Mesangial cell (primary cell): ENCODE measurements around the genes TEX43 and CTXN3.

DNA sequence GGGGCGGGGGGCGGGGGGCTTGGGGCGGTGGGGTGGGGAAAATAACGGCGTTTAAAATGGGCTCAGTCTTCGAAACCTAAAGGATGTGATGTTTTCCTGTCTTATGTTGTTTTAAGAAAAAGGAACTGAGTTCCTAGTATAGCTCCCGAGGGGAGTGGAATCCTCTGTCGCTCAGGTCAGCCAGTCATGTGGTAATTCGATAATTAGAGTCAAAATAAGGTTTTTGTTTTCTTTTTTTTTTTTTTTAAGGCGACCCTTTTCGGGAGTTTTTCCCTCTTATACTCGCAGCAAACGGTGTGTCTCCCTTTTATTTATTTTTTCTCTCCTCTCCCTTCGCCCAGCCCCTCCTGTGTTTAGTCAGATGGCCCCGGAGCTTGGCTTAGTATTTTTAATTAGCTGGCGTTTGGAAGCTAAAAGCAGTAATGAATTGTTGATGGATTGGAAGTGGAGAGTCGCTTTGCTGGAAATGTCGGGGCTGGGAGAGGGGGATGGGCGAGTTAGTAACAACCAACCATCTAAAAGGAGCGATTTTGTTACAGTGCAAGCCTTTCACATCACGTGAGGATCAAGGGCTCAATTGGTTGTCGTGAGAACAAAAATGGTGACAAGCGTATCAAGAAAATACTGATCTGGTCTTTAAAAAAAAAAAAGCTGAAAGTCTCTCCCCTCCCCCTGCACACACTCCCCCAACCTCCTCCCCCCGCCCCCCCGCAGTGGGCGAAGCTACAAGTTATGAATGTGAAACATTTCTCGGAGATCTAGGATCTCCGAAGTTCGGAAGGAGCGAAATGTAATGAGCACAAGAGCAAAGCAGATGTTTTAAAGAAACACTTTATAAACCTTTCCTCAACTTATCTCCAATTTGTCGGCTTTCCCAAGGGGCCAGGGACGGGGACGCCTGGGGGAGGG is 753 bp upstream of the ZNF608 start:
- RAMPAGE, long total RNA = no peak

DNA sequence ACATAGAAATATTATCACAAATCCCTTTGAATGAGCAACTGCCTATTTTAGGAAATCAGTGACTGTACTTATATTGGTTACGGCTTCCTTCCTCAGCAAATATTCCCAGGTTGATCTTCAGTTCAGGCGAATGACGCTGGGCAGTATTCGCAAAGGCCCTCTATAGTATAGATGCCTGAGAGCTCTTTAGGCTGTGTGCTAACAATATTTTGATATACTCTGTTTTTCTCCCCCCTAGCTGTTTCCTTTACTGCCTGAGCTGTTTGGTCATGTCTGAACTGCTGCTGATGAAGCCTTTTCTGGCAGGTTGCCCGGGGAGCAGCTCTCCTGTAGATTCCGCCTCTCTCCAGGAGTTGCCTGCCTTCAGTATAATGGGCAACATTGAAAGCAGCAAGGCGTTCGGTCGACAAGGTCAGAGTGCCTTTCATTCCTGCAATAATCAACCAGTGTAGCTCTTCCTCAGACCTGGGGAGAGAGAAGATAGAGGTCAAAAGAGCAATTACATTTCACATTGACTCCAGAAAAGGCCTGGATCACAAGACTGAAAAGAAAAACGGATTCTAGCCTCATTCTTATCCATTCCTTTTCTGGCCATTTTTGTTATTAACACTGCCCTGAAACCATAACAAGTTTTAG is 60.0 kb upstream of the ZNF608 start:
- RAMPAGE, long total RNA = no peak

- RAMPAGE, long total RNA = no peak
Measured at GRCh38 chr5:125575914-125576749, 829.7 kb upstream of the ZNF608 start.

DNA sequence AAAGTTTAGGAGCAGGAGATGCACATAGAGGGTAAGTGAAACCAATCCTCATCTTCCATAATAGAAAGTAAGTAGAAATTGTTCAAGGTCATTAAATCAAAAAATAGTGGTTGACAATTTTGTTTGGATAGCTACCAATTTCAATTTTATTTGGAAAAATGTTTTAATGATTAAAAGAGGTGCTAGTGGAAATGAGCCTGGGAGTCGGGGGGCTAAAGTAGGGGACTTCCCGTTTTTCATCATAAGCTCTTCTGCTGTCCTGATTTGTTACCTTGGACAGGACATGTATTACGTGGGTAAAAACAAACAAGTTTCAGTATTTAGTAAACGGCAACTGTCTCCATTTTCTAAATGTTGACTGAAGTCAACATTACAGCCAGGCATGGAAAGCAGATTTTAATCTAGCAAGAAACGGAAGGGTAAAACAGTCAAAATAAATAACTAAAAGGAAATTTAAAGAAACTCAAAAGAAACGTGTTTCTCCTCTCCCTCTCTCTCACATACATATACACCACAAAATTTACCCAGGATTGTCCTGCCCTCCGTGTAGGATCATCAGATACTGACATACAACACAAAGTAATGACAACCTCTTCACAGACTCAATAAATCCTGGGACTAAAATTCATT is 212.2 kb upstream of the GRAMD2B start:
- RAMPAGE, long total RNA = no peak

DNA sequence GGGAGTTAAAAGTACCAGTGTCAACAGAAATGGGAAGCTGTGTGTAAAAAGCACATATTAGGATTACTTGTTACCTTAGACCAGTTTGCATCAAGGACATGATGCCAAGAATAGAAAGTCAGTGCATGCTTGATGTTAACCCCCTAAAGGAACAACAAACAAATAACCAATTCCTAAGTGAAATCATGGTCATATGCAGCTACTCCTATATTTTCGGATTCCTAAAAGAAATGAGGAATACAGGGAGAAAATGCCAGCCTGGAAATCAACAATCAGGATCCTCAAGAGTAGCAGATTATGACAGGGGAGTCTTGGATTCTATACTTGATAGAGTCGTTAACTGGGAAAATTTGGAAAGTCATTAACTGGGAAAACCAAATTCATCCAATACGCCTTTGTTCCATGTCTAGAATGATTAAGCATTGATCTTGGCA is 18.9 kb upstream of the GRAMD2B start:
- RAMPAGE, long total RNA = no peak

- RAMPAGE, long total RNA = no peak
Measured at GRCh38 chr5:126436492-126437011, 13.3 kb downstream of the GRAMD2B start.

DNA sequence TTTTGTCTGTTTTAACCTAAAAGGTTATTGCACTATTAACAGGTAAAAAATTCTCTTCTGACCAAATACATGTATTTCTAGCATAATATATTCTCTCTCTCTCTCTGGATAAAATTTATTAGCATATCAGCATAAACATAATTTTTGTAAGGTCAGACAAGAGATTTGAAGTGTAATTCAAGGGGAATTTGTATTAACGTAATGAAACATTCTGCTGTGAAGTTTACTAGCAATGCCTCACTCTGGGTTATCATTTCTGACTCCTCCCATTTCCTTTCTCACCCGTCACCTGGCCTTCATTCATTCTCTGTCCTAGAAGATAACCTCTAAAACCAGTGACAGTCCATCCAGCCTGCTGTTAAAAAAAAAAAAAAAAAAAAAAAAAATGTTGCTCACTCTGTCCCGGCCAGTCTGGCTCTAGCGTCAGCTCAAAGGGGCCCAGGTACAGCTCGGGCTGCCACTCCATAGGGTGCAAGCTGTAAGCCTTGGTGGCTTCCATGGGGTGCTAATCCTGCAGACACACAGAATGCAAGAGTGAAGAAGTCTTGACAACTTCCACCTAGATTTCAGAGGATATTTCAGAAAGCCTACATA is 27.2 kb downstream of the GRAMD2B start:
- RAMPAGE, long total RNA = no peak

- RAMPAGE, long total RNA = no peak
Measured at GRCh38 chr5:126631343-126631880, at the start of gene TEX43. Gene TEX43 (plus strand): TSS chr5:126631705.

GRCh38 chr5:126776143-126776374 is 877 bp upstream of the LMNB1 start:
- RAMPAGE, long total RNA = no peak

DNA sequence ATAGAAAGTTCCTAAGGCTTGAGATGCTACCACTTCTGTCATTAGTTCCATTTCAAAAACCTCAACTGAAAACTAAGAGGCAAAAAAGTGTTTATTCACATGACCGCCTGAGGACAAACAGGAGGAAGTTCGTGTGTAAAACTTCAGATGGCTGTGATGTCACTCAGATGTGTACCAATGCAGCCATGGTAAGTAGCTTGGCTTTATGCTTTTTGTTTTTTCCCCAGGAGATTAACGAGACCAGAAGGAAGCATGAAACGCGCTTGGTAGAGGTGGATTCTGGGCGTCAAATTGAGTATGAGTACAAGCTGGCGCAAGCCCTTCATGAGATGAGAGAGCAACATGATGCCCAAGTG is 33.0 kb downstream of the LMNB1 start:
- RAMPAGE, long total RNA = no peak

DNA sequence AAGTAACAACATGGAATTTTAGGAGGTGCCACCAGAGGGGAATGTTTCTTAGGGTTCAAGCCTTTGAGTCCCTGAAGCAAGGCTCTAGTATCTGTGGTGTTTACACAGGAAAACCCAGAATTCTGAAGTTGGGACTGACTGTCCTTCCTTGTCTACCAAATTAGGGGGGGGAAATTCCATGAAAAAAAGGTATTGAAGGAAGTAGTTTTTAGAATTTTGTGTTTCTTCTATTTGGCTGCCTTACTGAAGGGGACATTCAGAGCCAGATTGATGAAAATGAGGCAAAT is 69.5 kb downstream of the LMNB1 start:
- RAMPAGE, long total RNA = no peak

- RAMPAGE, long total RNA = no peak
Measured at GRCh38 chr5:126911369-126911709, 119.0 kb downstream of the MARCHF3 start.

GRCh38 chr5:126961665-126962351 is 68.5 kb downstream of the MARCHF3 start:
- RAMPAGE, long total RNA = no peak

- RAMPAGE, long total RNA = no peak
Measured at GRCh38 chr5:127285630-127285951, 5.0 kb upstream of the MEGF10 start.

- RAMPAGE, long total RNA = no peak
Measured at GRCh38 chr5:127648907-127649396, at the start of gene CTXN3. Gene CTXN3 (plus strand): TSS chr5:127649082.

DNA sequence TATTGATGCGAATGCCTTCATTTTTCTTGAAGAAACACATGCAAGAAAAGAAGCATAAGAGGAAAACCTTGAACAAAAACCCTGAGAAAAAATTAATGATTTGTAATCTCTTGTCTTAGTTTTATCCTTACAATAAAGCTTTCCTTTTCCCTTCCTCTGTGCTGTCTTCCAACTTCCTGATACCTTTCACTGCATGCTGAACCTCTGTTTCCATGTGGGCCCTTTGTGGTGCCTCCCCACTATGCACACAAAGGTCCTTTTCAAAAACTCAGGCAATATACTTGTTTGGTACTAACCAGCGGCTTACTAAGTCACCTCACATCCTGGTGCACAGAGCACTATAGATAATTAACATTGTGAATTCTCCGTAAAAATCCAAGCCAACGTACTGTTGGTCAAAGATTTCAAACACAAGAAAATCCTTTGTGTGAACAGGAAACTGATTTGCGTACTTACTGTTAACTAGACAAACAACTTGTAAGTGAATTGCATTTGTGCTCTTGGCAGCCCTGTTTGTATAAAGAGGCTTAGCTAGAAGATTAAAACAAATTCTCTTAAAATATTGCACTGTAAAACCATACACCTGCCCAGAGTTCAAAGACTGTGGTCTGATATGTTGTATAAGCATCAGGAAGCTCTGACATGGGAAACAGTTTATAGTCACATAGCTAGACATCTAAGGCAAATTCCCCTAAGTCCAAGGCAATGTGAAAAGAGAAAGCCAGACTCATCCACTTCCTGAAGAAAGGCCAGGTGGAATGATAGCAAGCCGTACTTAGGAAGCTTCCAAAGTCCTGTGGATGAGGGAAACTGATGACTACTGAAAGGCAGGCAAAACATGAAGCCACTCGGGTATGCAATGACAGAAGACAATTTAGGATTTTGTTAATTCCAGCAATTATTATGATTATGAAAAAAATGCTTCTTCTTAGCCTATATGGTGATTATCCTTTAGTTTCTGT is 125.1 kb upstream of the SLC12A2 start:
- RAMPAGE, long total RNA = no peak

GRCh38 chr5:128112536-128113346 is 29.2 kb downstream of the SLC12A2 start:
- RAMPAGE, long total RNA = no peak

DNA sequence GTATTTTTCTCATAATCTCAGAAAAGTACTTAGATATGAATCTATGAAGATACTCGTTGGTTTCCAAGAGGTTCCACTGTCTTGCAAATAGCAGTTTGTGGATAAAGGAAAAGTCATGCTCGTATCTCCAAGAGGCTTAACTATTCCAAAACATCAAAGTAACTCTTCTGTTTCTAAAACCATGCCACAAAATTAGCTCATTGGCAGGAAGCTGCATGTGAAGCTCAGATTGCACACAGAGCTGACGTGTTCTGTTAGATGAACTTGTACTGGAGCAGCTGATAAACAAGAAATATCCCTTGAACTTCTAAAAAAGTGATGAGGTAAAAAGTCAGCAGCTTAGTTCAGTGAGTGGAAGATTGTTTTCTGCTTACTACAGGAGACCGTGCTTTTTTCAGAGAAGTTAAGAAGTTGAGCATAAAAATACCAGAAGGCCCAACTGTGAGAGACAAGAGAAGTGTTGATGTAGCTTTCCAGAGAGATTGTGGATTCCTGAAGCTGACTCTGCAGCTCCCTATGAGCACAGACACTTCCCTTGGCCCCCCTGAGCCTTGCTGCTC is 113.2 kb downstream of the SLC12A2 start:
- RAMPAGE, long total RNA = no peak

DNA sequence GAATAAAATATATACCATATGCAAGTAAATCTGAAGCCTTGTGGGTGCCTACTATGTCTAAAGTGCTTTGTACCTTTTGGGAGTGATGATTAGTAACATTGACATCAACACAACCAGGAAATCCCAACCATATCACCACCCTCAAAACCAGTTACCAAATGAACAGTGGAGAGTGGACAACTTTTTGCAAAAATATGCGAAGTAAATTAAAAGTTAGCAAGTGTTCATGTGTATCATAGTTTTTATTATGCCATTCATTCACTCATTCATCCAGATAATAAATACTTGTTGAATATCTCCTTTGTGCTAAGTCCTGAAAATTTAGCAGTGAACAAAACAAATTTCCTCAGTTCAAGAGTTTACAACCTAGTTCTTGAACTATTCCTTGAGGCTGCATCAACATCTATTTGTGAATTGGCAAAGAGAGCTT is 11.7 kb downstream of the SLC27A6 start:
- RAMPAGE, long total RNA = no peak

DNA sequence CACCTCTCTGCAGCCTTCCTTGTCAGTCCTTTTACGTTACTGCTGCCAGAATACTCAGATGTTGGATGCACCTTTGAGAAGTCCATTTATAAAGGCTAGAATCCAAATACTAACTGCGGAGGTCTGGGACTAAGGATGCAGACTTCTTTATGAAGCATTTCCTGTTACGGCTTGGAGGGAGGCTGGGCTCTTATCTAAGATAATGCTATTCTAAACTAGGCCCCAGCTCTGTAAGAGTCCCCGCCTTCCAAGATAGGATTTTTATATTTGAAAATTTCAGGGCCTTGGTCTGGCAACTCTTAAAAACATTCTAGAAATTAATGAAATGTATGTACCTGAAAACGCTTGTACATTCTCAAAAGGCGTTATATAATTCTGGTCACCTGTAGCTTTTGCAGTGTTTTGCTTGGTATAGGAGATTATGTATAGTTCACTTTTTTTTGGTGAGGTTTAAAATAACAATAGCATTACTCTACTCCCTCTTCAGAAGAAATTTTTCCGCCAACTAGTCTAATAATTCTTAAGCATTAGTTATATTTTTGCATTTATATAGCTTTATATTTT is 2.2 kb downstream of the ISOC1 start:
- RAMPAGE, long total RNA = no peak